Cardiac ventricle fibroblast (primary cell): ENCODE data around the genes PRSS27, ELOB, PKMYT1, TNFRSF12A, MMP25 and ZSCAN32.

- RAMPAGE, long total RNA, result no peak
These were observed 9.0 kb upstream of the KCTD5 start for GRCh38 chr16:2672927-2674084.

DNA sequence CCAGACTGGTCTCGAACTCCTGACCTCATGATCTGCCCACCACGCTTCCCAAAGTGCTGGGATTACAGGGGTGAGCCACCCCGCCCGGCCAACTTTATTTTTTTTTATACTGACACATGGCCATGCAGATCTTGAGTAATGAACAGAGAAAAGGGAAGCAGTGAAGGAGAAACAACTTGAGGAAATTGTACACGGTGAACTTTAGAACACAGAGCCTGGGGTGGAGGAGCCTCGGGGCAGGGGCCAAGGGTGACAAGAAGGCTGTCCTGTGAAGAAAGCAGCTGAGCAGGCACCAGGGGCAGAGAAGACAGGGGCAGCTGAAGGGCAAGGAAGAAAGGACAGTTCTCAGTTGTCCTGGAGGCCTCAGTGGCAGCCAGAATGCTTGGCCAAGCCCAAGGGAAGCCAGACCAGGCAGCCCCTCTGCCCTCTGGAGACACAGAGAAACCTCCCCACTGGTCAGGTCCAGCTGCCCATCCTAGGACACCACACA lies 7.8 kb upstream of the KCTD5 start:
- RAMPAGE, long total RNA, result no peak

DNA sequence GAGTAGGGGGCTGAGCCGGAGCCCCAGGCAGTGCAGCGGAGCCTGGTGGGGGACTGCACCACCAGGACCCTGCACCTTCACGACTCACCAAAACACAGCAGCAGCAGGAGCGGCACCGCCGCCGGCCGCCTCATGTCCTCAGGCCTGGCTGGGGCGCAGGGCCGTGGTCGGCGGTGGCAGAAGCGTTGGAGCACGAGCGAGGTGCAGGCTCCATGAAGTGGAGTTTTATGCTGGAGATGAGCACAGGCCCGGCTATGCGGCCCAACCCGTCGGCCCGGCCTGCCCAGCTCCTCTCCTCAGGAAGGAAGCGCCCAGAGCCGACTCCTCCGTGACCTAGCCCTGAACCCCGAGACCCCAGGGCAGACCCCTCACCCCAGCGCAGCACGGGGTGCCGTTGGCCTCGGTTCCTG lies at the start of gene PRSS27:
Gene PRSS27, minus strand, starts transcription at position 198 of the 410 bp plus-strand sequence.
- RAMPAGE, long total RNA, result no peak

- RAMPAGE, long total RNA, result no peak
These were observed 2.6 kb downstream of the SRRM2 start for GRCh38 chr16:2754986-2755475.

- RAMPAGE, long total RNA, result start-site peak on the minus strand at chr16:2777245-2777310, 2,503 and 363 reads in 2 replicates
These were observed at the start of gene ELOB for GRCh38 chr16:2776643-2777456. TSS of gene ELOB (minus strand) at chr16:2777280.

GRCh38 chr16:2799613-2800321 lies 1.5 kb downstream of the PRSS41 start:
- RAMPAGE, long total RNA, result no peak

- RAMPAGE, long total RNA, result no peak
These were observed 1.1 kb upstream of the FLYWCH2 start for GRCh38 chr16:2881765-2882475.

- RAMPAGE, long total RNA, result no peak
These were observed at the start of gene PKMYT1 for GRCh38 chr16:2979616-2980814. TSS of gene PKMYT1 (minus strand) at chr16:2980446.

- RAMPAGE, long total RNA, result start-site peak on the plus strand at chr16:3020358-3020371, 131 and 44 reads in 2 replicates
These were observed at the start of gene TNFRSF12A for GRCh38 chr16:3020111-3020640. TSS of gene TNFRSF12A (plus strand) at chr16:3020368.

DNA sequence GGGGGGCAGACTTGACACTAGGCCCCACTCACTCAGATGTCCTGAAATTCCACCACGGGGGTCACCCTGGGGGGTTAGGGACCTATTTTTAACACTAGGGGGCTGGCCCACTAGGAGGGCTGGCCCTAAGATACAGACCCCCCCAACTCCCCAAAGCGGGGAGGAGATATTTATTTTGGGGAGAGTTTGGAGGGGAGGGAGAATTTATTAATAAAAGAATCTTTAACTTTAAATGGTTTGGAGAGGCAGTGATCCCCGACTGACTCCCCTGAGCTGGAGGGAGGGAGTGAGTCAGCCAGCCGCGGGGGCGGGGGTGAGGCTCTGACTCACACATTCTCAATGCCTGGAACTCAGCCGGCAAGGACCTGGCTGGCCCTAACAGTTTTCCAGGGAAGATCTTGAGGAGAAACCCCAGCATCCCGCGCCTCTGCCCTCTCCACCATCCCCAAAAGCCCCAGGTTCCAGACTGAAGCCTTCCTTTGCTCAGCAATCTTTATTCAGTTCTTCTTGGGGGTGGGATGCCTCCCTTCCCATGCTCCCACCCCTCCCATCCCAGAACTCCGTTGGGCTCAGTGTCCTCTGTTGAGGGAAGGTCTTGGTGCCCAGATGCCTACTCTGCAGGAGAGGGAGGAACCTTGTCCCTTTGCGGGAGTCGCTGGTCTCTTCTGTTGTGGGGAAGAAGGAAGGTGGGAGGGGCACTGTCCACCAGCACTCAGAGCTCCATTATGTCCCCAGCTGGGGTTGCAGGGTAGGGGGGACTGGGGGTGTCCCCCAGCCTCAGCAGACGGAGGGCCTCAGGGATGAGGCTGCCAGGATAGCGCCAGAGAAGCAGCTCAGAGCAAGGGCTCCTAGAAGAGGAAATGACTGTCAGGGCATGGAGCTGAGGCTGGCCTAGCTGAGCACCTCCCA lies 1.3 kb downstream of the HCFC1R1 start:
- RAMPAGE, long total RNA, result no peak

- RAMPAGE, long total RNA, result no peak
These were observed at the start of gene MMP25 for GRCh38 chr16:3046004-3046801. TSS of gene MMP25 (plus strand) at chr16:3046561.

- RAMPAGE, long total RNA, result no peak
These were observed 40.7 kb downstream of the ZNF213 start for GRCh38 chr16:3175499-3175957.

- RAMPAGE, long total RNA, result no peak
These were observed at the start of gene ZSCAN32 for GRCh38 chr16:3400434-3401685. TSS of gene ZSCAN32 (minus strand) at chr16:3401004.

GRCh38 chr16:3435575-3436131 lies 7.7 kb downstream of the ZNF597 start:
- RAMPAGE, long total RNA, result no peak

GRCh38 chr16:3645219-3645796 lies 9.2 kb upstream of the DNASE1 start:
- RAMPAGE, long total RNA, result no peak

GRCh38 chr16:3661546-3662543 lies 7.4 kb downstream of the DNASE1 start:
- RAMPAGE, long total RNA, result no peak

DNA sequence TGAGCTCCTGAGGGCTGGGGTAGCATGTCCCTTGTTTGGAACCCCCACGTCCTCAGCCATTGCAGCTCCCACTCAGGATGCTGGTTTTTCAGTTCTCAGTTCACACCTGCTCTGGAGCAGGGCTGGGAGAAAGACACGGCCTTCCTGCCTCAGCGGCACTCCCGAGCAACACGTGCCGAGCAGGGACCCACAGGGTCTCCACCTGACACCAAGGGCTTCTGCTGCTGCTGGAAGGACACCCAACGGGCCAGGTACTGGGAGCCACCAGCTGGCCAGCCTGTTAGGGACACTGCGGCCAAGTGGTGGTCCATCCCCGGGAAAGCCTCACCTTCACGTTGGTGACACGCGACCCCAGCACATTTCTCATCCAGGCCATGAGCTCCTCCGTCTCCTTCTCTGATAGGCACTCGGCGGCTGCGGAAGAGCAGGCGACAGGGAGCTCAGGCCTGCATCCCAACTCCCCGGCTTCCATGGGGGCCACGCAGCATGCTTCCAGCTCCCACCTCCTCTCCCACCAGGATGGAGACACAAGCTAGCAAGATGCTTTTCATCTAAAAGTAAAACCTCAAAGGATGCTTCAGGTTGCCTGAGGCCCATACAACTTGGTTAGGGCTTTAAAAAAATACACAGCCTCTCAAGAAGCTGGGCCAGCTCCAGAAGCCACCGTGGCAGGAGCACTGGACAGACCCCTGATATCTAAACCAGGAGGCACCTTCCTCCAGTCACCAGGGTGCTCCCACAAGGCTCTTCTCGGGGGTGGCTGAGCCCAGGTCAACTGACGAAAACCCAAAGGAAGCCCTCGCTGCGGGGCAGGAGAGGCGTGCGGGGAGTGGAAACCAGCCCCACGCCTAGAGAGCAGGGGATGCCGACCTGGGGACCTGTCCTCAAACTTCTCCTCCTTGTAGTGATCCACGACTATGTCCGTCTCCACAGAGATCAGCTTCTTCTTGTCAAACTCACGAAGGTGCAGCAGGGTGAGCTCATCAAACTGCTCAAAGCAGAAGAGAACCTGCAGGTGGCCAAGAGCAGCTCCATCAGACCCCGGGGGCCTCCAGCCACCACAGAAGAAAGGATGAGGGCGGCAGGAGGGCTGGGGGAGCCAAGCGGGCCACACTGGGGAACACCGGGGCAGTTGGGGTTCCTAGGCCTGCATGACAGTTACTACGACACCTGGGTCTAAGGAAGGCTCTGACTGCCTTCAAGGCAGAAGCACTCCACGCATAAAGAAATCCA lies 8.5 kb downstream of the DNASE1 start:
- RAMPAGE, long total RNA, result no peak

- RAMPAGE, long total RNA, result no peak
These were observed 23.3 kb downstream of the DNASE1 start for GRCh38 chr16:3677437-3678576.

DNA sequence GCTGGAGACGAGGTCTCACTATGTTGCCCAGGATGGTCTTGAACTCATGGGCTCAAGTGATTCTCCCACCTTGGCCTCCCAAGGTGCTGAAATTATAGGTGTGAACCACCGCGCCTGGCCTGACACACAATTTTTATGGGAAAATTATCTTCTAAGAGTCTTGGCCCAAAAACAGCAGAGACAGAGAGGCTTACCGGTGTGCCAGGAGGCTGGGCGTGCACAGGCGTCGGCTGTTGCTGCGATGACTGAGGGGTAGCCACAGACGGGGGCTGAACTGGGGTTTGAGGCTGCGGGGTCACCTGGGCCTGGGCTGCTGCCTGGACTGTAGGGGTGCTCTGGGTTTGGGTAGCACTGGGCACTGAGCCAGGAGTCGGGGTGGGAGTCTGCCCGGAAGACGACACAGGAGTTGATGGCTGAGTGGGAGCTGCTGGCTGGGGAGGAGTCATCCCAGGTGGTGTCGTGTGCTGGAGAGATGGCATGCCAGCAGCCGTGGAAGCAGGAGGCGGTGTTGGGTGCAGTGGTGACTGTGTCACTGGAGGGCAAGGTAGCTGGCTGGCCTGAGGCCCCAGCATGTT lies 53.1 kb upstream of the TRAP1 start:
- RAMPAGE, long total RNA, result no peak

DNA sequence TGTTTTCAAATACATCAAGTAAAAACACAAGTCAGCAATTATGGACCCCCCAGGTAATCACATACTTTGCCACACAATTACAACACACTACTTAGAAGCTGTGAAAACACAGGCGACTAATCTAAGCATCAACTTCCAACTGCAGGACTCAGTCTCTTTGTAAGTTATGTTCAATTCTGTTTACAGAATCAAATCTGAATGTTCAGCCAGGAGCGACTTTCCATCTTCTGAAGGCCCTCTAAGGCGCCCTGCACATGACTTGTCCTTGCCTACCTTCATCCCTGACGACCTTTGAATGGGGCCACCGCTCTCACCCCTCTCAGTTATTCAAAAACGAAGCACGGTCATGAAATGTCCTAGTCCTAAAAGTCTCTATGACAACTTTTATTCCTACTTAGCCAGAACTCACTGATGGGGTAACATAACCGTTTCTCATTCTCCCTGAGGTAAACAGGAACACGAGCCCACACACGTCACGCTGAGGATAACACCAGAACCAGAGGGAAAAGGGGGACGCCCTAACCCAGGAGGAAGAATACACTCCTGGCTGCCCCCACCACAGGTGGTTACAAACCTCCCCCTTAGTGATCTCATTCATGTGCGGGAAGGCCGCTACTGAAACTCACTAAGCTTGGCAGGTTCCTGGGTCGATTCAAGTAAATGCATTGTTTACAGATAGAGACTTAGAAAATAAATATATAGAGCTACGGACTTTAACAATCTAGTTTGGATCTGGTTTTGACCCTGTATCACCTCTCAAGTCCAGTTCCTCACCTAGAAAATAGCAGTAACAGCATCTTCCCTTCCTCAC lies 5.3 kb downstream of the CREBBP start:
- RAMPAGE, long total RNA, result no peak